ENCODE measurements around a stretch of chr12.

DNA sequence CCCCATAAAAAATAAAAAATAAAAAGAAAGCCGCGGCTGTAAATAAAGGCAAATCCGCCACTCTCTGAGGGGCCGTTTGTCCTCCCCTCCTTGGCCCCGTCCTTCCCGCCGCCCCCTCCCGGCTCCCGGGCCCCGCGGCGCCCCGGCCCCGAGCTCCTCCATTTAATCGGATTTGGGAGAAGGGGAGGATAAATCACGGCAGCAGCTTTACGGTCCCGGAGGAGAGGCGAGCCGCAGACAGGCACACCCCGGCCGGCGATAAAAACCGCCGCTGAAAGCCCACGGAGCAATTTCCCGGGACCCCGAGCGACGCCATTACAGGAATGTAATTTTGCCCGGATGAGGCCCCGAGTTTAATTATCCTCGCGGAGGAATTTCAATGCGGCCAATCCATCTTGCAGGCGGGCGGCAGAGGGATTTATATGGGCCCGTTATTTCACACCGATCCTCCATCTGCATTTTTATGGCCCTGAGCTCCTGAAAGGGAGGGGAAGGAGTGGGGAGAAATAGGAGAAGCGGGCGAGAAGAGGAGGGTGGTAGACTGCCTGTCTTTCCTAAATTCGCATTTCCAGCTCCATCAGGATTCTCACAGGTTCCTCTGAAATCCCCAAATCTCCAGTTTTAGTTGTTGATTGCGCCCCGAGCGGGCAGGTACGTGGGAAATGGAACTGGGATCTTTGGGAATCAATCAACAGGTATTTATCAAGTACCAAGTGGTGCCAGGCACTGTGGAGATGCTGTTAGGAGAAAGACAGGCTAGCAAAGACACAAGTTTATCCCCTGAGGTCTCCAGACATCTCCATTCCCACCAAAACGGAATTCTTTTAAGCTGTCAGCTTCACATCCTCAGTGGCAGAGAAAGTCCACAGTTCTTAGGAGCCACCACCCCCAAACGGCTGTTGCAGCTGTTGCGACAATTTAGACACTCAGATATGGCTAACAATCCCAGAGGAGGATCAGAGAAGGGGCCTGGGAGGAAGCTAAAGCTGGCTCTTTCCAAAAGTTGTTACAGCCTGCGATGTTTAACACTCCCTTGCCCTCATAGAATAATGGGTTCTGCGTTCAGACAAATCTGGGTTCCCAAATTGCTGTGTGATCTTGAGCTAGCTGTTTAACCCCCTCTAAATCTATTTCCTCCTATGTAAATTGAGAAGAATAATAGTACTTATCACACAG lies 1.6 kb upstream of the ATP5MC2 start:
- PRO-cap = no peak

DNA sequence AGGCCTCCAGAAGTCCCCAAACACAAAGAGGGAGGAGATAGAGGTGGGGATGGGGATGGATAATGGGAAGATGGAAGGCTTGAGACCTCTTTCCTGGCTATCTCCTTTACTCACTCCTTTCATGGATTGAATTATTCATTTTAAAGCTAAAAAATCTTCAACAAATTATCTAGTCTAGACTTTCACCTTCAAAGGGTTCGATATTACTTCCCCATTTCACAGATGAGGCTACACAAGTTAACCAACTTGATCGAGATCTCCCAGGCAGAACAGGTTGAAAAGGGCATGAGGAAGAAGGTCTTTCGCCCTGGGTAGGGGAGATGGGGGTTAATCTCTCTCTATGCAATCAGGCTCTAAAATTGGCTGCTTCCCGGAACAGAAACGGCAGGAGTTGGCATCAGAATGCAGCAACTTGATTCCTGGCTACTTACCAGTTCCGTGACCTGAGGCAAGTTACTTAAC lies 26.8 kb upstream of the CALCOCO1 start:
- PRO-cap = no peak

GRCh38 chr12:53995247-53996219 lies 4.4 kb upstream of the HOXC9 start:
- PRO-cap = no peak

- PRO-cap = no peak
These were observed 521 bp upstream of the HOXC9 start for GRCh38 chr12:53999359-53999920.

DNA sequence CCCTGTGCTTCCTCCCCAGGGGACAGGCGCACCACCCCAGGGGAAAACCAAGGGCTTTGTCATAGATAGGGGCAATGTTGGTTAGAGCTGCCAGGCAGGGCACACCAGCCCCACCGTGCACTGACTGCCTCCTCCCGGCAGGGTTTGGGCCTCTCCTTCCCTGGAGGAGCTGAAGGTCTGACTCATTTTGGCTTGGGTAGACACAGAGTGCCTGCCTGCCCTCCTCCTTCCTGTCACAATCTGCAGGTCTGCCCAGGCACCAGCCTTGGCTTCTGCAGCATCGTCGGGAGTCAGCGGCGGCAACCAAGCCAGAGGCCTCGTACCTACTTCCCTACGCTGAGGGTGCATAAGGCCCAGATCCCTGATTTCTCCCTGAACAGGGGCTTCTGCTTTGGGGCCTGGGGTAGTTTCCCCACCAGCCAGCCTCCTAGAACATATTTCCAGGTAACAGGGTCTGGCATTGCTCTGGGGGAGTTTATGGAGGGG lies 4.1 kb downstream of the HOXC5 start:
- PRO-cap = no peak

DNA sequence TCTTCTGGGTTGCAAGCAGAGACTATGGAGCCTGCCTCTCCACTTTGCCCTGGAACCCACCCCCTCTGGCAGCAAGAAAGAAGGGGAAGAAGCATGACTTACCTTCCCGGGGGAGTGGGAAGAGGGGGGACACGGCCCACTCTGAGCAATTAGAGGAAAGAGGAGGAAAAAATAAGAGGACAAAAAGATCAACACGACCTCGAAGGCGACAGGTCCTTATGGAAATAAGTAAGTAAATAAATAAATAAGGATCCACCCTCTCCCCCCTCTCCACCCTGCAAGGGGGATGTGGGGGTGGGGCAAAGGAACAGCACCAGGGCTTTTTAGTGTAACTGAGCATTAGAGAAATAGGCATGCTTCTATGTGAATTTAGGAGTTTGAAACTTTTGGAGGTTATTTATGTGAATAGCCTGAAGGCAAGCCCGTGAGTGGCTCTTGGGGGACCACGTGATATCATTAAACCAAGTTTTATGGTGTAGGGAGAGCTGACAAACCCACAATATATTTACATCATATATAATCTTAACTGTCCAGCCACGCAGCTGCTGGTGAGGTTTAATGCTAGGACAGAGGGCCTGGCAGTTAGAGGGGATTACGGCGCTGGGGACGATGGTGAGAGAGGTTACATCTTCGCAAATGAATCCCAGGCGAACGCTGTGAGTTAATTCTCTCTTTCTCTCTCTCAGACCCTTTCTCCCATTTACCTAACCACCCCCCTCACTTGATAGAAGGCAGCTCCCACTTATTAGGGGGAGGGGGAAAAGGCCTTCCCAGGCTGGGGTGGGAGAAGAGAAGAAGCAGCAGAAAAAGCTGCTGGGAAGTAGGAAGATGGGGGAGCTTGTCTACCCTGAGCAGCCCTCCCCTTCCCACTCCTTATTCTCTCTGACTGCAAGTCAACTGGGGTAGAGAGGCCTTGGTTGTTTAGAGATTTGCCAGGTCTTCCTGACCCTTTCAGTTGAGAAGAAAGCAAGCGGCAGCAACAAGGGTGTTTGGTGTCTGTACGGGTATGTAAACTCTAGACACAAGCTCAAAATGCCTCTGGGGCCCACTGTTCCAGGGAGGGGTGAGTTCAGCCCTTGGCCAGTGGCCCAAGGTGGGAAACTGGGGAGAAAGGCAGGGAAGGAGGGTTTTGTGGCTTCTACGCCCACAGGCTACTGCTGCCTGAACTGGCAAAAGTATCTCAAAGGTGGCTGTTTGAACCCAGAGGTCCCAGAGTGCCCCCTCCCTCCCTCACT lies 4.9 kb downstream of the HOXC5 start:
- PRO-cap = no peak

DNA sequence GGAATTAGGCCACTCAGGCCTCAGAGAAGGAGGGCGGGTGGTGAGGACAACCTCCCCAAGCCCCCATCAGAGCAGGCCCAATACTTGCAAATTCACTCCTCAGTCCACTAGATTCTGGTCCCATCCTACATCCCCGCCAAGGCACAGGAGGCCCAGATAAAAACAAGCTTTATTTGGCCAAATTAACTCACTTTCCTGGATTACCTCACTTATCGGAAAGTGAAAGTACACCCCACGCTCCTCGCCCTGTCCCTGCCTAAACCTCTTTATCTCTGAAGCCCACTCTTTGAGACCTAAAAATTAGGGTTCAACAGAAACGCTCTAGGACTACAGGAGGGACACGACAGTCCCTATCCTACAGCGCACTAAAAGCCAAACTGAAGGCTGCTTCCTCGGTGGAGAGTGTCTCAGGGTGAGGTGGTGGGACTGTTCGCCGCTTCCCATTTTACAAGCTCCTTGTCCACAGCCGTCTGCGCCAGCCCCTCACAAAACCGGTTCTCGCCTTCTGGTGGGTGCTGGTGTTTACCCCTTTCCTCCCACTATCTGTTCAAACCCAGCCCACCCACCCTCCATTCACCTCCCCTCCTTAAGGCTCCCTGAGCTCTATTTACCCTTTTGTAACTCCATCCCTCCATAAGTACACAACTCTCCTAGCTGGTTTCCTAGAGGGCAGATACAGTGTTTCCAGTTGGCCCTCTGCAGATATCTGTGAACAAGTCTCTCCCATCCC lies 24.3 kb downstream of the HOXC4 start:
- PRO-cap = no peak

DNA sequence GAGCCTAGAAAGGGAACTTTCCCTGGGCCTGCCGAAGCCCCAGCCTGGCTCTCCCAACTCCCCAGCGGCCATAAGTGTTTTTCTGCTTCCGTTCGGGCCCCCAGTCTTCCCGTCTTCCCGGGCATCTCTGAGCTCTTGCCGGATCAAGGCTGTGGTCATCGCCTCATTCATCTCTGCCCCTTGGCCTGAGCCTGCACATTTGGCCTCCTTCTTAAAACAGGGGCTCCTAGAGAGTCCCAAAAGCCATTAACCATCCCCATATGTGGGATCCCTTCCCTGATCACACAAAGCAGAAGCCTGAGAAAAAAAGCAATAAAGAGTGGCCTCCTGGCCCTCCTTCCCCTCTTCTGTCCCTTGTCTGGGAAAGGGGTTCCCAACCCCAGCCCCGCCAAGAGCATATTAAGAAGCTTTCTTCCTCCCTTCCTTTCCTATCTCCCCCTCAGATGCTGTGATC lies 26.8 kb downstream of the HOXC4 start:
- PRO-cap = no peak

- PRO-cap = no peak
These were observed 28.9 kb downstream of the HOXC4 start for GRCh38 chr12:54082476-54082913.

GRCh38 chr12:54127020-54127442 lies 61.8 kb downstream of the SMUG1 start:
- PRO-cap = no peak

DNA sequence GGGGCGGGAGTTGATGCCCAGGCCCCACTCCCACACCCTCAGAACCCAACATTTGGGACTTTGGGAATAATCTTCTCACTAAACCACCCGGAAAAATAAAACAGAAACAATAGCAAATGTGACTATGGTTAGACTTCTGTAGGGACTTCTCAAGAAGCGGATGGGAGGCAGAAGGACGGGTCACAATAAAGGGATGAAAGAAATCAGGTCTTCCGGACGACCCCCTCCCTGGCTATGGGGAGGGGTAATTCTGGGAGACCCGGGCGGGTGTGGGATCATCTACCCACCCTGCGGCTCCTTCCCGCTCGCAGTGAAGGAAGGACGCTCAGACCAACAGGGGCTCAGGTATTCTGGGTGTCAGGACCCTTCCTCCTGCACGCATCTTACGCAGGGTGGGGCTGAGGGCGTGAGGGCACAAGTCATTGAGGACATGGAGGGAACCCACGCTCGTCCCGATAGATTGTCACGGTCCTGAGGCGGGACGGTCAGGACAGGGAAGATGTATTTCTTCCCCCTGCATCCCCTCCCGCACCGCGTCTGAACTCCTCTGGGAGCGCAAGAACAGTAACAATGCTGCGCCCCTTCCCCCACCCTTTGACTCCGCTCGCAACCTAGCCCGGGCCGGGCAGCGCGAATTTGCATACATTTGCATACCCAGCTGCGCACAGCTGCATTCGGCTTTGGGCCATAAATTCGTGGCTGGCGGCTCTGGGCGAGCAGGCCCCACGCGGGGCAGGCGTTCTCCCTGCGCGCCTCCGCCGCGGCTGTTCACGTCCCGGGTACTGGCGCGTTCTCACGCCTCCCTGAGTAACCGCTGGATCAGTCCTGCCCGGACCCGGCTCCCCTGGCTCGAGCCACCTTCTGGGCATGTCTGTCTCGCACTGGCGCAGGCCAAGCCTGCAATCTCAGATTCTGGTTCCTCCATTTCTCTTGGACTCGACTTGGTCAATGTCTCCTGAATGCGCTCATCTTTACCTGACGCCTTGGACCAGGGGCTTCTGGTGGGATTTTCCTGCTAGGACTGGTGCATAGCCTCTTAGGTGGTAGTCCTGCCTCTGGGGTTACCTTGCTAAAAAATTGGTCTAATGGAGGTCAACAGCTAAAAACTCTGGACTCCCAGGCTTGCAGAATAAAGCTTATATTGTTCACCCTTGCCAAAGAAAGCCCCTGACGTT lies 29.0 kb upstream of the SMUG1 start:
- PRO-cap = no peak

GRCh38 chr12:54238156-54239425 lies 41.3 kb downstream of the CBX5 start:
- PRO-cap = no peak

GRCh38 chr12:54273590-54274212 lies 6.2 kb downstream of the CBX5 start:
- PRO-cap = no peak

- PRO-cap = no peak
These were observed 4.1 kb downstream of the HNRNPA1 start for GRCh38 chr12:54284607-54285022.

DNA sequence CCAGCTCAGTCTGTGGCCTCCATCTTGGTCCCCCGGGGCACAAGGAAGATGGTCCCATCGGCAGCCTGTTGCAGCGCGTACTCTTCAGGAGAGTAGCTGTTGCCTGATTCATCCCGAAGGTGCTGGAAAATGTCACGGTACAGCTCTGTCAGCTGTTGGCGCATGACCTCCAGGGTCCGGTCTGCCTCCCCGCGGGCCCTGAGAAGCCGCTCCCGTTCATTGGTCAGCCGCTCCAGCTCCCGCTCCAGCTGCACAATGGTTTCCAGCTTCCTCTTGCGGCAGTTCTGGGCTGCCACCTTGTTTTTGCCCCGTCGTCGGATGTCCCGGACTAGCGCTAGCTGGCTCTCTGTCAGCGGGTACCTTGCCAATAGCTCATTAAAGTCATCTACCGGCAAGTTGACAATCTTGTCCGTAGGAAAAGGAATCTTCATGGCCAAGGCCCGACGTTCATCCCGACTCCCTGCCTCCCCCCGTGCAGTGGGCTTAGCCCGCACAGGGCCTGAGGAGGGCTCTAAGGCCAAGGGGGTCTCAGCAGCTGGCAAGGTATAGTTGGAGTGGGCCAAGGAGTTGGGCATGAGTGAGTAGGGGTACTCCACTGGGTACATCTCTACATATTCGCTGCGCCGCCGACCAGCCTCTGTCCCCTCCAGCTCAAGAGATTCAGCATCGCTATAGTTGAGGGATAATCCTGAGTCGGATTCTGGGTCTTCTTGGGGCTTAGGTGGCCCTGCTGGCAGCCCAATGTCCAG lies 8.3 kb downstream of the NFE2 start:
- PRO-cap = no peak

DNA sequence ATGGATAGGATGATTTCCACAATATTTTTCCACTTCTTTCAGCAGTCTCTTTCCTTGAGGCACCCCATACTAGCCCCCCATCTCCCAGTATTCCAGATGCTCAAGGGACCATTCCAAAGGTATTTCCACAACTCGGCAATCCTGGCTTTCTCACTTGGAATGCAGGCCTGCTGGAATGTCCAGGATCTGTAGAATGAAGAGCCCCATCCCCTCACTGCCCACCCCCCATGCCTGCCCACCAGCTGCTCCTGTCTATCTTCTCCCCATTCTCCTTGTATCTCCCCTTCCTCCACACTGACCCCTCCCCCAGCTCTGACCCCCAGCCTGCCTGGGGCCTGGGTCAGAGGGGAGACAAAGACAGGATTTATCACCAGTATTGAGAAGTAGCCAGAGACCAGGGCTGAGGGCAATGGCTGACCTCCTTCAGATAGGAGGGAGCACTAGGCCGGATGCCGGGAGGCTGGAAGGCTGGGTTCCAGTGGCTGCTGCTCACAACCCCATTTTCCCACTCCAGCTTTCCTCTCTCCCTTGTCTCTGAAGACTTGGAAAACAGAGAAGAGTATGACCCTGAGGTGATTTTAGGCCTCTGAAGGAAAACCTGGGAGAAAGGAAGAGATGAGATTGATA lies 8.8 kb downstream of the GPR84 start:
- PRO-cap = no peak

DNA sequence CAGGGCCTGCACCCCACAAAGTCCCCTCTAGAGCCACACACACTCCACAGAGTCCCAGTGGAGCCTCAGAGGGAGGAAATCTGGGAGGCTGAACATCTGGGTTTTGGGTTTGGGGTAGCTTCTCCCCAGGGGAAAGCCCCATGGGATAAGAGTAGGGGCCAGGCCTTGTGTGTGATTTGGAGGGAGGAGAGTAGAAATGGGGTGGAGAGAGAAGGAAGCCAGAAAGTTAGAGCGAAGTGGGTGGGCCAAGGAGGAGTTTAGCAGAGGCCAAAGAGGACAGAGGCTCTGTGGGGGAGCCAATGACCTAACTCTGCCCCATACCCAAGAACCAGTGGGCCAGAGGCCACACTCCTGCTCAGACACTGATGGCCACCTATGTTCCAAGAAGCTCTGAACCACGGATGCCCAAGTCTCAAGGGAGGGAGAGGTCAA lies 9.3 kb downstream of the ZNF385A start:
- PRO-cap = no peak

GRCh38 chr12:54390704-54391000 lies 6.1 kb upstream of the ZNF385A start:
- PRO-cap = no peak

DNA sequence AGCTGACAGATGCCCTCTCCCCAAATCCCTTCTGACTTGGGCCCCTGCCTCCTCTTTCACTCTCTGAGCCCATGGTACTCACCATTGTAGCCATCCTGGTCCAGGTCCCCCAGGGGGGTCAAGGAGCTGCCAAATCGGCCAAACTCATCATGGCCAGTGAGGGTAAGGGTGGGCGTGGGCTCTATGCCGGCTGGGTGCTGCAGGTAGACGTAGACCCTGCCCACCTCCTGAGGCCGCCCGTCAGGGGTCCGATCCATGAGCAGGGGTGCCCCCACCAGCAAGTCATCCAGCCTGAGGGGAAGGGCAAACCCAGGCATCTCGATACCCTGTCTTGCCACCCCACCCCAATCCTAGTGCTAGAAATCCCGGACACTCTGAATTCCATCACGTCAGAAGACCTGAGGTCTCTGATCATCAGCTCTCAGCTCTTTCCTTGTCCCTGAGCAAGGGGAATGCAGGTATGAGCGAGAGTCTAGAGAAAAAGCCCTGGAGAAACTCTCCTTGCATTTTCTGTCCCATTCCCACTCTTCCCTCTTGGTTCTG lies 13.9 kb downstream of the ITGA5 start:
- PRO-cap = no peak

DNA sequence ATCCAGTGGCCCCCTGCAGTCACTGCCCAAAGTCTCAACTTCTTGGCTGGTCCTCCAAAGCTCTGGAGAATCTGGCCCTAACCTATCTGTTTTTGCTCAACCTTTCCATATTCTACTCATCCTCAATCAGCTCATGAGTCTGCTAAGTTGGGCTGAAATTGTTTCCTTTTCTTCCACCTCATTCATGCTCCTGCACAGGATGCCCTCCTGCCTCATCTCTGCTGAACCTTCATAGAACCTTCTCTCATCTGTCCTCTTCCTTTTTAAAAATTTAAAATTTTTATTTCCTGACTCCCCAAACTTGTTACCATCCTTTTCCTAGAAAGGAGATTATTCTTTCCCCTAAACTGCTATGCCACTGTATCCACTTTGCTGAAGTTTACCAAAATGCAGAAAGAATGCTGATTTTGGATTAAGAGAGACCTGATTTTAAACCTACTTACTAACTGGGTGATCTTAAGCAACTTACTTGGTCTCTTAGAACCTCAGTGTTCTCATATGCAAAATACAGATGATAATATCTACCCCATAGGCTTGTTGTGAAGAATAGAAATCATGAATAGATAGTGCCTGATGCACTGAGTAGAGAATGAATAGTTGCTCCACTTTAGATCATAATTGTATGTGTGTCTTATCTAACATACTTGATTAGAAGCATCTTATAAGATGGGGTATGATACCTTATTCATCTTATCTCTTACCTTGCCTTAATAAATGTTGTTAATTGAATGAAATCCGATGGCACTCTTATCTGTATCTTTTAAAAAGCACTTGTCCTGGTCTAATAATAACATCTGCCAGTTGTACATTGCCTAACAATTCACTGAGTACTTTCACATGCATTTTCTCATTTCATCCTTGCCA lies 12.3 kb downstream of the ITGA5 start:
- PRO-cap = no peak